ENCODE results near the gene TMEM170B.

- PRO-cap, 2 experiments: no peak in any of the 2 experiments
These were observed 35.1 kb downstream of the NEDD9 start for GRCh38 chr6:11197344-11197767.

GRCh38 chr6:11225797-11226998 lies 6.3 kb downstream of the NEDD9 start:
- PRO-cap, 2 experiments: peak in 2 of 2 experiments; most common minus-strand start chr6:11226297 (in 2)

DNA sequence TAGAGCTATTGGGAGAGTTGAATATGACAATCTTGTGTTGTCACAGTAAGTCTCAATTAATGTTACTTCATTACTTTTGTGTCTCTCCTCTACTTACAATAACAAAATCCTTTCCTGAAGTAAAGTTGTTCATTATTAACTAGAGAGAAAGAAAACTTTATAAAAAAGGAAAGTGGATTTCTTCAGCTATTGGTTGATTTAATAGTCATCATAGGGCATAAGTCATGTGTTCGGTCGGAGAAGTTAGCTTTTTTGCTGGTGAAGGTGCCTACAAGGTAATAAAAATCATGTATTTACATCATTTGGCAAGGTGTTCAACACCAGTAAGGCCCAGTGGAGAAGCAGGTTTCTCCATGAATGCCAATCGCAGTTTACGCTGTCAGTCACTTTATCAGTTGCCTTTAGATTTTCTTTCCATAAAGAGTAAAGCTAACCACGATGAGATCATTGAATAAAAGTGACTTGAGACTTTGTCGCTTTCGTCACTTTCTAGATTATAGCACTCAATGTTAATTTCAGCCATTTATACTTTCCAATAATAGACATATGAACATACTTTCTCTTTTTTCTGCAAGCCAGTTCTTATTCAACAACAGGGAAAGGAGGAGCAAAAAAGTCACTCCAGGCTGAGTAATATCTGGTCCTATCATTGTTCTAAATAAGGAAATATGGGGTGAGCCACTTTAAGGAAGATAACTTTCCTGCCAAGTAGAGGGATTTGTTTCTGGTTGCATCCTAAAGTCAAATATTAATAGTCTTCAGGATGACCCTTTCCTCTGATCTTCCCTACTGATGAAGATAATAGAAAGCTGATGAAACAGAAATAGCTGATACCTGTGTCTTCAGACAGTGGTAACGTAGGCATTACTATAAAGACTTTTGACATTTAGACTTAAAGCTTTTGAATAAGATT lies 1.8 kb downstream of the NEDD9 start:
- PRO-cap, 2 experiments: no peak in any of the 2 experiments

DNA sequence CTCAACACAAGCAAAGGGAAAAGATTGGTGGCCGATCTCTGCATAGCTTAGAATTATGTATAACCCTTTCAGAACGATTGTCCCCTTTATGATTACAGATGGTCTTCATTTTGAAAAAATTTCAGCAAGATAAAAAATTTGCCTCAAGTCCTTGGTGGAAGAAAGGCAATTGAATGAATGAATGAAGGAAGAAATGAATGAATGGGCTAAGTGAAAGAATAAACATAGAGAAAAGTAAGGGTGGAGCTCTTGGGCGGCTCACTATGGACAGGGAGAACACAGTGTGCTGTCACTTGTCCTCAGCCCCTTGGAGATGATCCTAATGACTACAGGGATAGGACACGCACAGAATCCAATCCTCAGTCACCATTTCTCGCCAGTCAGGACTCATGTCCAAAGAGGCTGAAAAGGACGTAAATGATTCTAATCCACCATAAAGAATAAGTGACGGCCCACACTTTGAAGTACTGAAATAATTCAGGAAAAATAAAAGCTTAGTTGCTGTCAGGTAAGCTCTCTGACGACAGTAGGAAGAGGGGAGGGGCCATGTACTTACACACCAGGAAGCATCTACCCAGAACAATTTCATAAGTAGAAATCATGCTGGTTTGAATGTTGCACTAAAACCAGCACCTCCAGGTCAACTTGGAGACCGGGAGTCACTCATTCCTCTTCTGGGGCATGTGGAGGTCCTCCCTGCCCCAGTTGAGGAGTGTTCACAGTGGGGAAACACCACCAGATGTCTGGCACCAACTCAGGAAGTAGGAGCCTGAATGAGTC lies 149.0 kb upstream of the NEDD9 start:
- PRO-cap, 2 experiments: peak in 2 of 2 experiments; most common plus-strand start position 588 of the sequence (in 1); most common minus-strand start position 368 of the sequence (in 1)

DNA sequence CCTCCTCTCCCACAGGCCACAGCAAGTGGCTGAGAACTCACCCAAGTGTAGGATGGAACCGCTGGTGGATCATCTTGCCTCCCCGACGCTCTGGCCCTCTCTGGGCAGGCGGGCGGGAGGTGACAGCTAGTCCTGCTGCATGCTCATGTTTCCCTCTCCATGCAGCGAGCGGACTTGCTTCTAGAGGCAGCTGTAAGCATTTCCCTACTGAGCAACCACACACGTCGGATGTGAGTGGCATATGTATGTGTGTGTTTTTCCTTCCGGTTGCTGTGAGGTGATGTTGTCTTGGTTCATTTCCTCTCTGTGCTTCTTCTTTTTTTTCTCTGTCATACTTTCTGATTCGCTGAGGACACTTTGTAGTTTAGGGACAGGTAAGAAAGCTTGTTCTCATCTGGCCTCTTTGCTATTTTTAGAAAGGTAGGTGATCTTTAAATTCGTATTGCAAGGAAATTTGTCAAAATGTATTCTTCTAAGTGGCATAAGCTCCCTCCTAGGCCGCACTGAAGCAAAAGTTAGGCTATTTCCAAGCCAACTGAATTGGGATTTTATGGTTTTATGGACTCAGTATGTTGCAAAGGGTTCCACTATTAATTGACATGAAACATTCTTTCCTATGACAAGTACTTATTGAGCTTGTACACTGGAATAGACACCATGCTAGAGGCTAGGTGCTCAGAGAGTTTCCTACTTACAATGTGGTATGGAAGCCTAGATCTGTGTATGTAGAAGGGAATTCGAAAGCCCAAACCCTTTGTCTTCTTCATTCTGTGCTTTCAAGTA lies 149.8 kb upstream of the NEDD9 start:
- PRO-cap, 2 experiments: peak in 2 of 2 experiments; most common plus-strand start position 72 of the sequence (in 1); most common minus-strand start position 102 of the sequence (in 2)

GRCh38 chr6:11401985-11402195 lies 135.7 kb upstream of the TMEM170B start:
- PRO-cap, 2 experiments: no peak in any of the 2 experiments

GRCh38 chr6:11403976-11404435 lies 133.5 kb upstream of the TMEM170B start:
- PRO-cap, 2 experiments: peak in 1 of 2 experiments; most common plus-strand start chr6:11404300 (in 1); most common minus-strand start chr6:11404159 (in 1)

GRCh38 chr6:11473031-11473795 lies 64.3 kb upstream of the TMEM170B start:
- PRO-cap, 2 experiments: no peak in any of the 2 experiments

DNA sequence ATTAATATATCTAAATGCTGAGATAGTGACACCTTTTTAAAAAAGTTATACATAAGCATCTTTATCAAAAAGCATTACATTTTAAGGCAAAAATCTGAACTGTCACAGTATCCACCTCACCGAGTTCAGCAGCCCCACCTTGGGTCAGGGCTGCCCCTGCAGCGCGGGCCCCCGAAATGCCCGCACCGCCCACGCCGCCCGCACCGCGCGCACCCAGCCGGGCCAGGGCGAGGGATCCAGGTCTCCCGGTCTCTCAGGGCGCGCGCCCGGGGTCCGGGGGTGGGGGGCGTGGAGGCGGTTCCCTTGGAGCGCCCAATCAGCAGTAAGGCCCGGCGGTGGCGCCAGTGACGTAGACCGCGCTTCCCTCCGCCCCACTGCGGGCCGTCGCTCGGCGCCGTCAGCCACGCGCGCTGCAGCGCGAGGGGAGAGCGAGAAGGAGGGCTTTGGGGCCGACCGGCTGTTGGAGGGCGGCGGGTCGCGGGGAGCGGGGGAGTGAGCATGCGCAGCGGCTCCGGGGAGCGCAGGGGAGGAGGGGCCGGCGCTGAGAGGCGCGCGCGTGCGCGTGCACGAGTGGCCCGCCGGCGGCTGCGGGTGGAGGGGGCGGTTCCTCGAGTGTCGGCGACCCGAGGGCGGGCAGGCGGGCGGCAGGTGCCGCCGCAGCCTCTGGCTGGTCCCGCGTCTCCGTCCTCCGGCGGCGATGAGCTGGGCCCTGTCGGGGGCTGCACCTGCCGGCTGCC lies at the start of gene TMEM170B:
Gene TMEM170B (plus strand): TSS at position 607 of the 737 bp plus-strand sequence.
- PRO-cap, 2 experiments: peak in 2 of 2 experiments; most common plus-strand start position 611 of the sequence (in 2); most common minus-strand start position 215 of the sequence (in 1)

DNA sequence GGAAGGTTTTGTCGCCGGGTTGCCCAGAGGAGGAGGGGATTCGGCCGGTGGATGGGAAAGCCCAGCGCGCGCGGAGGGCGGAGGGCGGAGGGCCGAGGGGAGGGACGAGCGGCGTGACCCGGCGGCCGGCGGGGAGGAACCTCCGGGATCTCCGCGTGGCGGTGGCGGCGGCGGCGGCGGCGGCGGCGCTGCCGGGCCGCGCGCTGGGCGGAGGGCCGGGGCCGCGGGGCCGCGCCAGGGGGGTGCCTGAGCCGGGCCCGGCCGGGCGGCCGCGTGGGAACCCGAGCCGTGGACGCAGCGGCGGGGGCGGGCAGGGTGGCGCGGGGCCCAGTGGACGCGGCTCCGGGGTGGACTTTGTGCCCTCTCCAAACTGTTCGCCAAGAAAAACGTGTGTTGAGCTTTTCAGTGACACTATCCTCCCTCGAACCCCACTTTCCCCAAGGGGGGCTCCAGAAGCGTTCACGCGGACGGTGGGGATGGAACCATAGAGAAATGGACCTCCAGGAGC lies 3.1 kb upstream of the HIVEP1 start:
- PRO-cap, 2 experiments: peak in 2 of 2 experiments; most common plus-strand start position 145 of the sequence (in 2); most common minus-strand start position 20 of the sequence (in 2)

- PRO-cap, 2 experiments: peak in 2 of 2 experiments; most common plus-strand start chr6:12012963 (in 1); most common minus-strand start chr6:12013168 (in 2)
These were observed 810 bp downstream of the HIVEP1 start for GRCh38 chr6:12012875-12013369.

- PRO-cap, 2 experiments: no peak in any of the 2 experiments
These were observed 14.1 kb downstream of the HIVEP1 start for GRCh38 chr6:12025993-12026907.

DNA sequence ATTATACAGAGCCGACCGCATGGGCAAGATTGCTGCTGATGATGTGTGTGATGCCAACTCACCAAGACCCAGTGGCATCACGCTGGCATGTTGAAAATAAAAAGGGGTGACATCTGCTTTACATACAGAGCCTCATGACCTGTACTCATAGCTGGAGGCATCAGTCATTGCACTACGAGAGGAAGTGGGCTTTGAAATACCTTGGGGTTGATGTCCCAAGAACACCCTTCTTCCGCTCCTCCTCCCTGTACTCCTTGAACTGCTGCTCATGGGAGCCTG lies 56.6 kb upstream of the EDN1 start:
- PRO-cap, 2 experiments: peak in 2 of 2 experiments; most common minus-strand start position 73 of the sequence (in 2)

DNA sequence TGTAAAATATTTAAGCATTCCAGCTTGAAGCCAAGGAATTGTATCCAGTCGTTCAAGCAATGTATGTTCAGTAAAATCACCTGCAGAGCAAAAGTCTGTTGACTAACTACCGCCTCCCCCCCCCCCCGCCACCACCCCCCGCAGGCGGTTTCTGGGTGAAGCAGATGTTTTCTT lies 829 bp downstream of the EDN1 start:
- PRO-cap, 2 experiments: no peak in any of the 2 experiments

- PRO-cap, 2 experiments: no peak in any of the 2 experiments
These were observed 5.3 kb downstream of the EDN1 start for GRCh38 chr6:12295412-12296000.

DNA sequence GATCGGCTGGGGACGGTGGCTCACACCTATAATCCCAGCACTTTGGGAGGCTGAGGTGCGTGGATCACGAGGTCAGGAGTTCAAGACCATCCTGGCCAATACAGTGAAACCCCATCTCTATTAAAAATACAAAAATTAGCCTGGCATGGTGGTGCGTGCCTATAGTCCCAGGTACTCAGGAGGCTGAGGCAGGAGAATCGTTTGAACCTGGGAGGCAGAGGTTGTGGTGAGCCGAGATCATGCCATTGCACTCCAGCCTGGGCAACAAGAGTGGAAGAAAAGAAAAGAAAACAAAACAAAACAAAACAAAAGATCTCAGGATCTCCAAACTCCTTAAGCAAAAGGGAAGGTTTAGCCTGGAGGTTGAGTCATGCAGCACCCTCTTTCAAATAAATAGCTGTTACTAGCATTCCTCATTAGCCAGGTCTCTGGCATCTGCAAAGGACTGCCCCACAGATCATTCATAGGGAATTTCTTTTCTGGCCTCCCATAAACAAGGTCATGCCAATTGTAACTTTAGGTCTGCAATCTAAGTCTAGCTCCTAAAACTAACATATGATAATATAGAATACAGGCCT lies 37.1 kb downstream of the EDN1 start:
- PRO-cap, 2 experiments: no peak in any of the 2 experiments

GRCh38 chr6:12331668-12332829 lies 41.9 kb downstream of the EDN1 start:
- PRO-cap, 2 experiments: no peak in any of the 2 experiments

- PRO-cap, 2 experiments: no peak in any of the 2 experiments
These were observed 53.4 kb downstream of the EDN1 start for GRCh38 chr6:12343454-12344132.

DNA sequence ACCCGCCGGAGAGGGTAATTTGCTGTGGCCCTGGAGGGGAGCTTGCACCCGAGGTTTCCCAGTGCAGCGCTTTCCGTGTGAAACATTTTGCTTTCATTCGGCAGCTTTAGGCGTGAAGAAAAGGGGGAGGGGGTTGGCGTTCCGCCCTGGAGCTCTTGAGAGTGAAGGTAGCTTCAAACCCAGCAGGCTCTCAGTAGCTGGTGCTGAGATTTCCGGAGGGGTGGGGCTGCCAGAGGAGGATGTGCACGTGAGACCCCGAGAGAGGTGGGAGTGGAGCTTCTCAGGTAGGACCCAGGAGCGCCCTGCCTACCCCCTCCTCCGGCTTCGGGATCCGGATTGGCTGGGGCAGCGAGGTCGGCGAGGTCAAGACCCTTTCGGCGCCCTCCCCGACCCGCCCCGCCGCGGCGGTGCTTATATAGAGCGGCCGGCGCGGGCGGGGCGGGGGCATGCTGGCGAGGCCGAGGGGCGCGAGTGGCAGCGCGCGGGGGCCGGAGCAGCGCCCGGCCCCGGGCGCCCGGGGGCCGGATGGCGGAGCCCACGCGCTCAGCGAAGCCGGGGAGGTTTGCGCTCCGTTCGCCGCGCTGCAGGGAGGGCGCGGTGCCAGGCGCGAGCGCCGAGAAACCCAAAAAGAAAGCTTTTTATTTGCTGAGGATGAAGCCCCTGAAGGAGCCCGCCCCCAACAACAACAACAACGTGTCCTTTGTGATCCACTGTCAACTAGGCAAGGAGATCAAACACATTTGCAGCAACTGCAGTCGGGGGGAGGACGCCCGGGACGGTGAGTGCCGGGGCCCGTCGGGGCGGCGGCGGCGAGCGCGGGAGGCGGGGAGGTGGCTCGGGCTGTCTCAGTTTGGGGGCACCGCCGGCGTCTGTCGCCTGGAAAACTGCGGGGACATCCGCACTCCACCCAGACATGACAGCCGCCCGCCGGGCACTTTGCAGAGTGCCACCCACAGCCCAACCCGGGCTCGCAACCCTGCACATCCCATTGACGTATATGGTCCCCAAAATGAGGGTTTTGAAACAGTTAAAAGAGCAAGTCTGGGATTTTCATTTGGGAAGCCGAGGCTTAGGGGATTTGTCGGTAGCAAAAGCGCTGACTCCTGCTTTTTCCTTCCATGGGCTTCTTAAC lies 297.2 kb downstream of the PHACTR1 start:
- PRO-cap, 2 experiments: no peak in any of the 2 experiments

DNA sequence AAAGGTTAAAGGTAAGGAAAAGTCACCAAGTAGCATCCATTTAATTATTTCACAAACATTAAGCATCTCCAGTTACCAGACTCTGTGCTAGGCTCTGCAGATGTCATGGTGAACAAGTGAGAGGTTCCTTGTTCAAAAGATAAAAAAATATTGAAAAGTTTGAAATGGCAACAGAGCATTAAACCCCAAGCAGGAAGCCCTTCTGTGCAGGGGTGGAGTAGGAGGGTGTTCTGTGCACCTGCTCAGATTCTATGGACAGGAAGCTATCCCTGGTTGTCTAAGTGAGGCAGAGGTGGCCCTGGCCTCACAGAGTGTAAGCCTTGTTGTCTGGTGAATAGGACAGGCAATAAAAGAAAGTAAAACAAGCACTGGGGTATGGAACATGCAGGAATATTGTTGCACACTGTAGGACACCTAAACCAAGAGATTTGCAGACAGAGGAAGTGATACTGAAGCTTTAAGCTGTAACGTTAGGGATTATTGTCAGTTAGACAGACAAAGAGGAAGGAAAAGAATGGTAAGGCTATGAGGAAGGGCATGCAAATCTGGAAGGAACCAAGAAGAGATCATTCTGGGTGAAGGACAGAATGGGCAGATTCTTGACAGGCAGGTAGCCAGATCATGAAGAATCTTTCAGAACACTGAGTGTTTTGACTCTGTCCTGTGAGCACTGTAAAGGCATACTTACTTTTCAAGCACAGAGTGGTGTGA lies 66.8 kb downstream of the TBC1D7 start:
- PRO-cap, 2 experiments: no peak in any of the 2 experiments